SK-N-DZ (cell line): ENCODE measurements around a stretch of chr16.

DNA sequence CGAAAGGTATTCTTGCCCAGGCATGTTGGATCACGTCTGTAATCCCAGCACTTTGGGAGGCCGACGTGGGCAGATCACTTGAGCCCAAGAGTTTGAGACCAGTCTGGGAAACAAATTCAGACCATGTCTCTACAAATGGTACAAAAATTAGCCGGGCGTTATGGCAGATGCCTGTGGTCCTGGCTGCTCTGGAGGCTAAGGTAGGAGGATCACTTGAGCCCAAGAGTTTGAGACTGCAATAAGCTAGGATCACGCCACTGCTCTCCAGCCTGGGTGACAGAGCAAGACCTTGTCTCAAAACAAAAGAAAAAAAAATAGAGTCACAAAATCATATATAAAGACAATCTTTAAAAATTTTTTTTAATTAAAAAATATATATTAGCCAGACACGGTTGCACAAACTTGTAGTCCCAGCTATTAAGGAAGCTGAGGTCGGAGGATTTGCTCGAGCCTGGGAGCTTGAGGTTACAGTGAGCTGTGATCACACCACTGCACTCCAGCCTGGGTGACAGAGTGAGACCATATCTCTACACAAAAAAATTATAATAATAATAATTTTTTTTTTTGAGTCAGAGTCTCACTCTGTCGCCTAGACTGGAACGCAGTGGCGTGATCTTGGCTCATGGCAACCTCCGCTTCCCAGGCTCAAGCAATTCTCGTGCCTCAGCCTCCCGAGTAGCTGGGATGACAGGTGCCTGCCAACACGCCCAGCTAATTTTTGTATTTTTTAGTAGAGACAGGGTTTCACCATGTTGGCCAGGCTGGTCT, 23.9 kb downstream of the LITAF start:
RAMPAGE:
- cytosol, long total RNA, result no peak
- nucleus, long total RNA, result no peak

DNA sequence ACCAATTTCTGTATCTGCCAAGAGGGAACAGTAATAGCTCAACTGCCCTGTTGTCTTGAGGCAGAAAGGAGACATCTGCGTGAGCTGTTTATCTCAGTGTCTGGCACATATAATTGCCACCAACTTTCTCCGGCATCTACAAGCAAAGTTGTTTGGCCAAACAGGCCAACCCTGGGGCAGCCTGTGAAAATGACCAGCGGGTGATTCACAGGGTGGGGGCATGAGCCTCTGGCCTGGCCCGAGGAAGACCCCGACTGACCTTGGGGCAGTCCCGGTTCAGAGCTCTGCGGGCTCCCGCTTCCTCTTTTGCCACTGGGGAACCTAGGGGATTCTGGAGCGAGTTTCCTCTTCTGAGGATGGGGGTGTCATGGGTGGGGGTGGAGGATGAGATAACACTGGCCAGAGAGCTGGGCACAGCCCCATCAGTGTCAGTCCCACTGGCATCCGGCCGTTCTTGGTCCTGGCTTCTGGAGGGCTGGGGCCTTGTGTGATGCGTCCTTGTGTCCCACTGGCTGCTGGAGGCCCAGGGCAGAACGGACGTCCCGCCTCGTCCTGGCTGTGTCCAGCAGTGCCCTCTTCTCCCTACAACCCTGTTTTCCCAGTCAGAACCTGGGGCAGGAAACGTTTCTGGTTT, 1.4 kb downstream of the SNN start:
RAMPAGE:
- cytosol, long total RNA, result no peak
- nucleus, long total RNA, result no peak

RAMPAGE:
- cytosol, long total RNA, result no peak
- nucleus, long total RNA, result no peak
These were observed 2.7 kb downstream of the SNN start for GRCh38 chr16:11670801-11671424.

RAMPAGE:
- cytosol, long total RNA, result no peak
- nucleus, long total RNA, result no peak
These were observed 8.3 kb downstream of the SNN start for GRCh38 chr16:11676458-11677102.

GRCh38 chr16:11698028-11698591, 29.9 kb downstream of the SNN start:
RAMPAGE:
- cytosol, long total RNA, result no peak
- nucleus, long total RNA, result no peak

DNA sequence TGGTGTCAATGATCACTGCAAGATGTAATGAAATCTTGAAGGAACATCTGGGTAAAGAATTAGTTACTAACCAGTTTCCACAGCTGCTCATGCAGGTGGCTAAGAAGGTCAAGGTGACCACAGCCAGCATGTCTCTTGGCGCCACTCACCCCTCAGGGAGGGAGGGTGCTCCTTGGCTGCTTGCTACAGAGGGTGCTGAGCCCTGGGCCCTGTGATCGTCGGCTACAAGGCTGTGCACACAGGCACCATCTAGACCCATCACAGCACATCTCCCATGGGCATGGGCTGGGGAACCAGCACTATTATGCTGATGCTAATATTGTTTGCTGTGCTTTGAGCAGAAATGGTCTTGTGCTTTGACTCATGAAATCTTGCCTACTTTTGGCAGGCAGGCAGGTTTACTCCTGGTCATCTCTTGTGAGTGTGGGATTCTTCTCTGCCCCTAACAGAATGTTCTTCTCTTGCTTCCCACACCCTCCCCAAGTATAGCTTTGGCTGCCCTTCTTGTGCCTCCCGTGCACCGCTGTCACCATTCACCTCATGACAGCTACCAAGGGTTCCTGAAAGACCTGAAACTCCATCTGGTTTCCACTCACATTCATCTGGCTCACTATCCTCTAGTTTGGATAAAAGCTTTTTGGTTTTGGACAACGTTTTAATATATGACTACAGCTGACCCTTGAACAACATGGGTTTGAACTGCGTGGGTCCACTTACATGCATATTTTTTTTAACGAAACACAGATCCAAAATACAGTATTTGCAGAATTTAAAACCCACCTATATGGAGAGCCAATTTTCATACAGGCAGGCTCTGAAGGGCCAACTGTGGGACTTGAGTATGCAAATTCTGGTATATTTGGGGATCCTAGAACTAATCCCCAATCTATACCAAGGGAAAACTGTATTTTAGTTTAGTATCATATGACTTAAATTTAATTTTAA, 36.2 kb downstream of the TXNDC11 start:
RAMPAGE:
- cytosol, long total RNA, result no peak
- nucleus, long total RNA, result no peak

RAMPAGE:
- cytosol, long total RNA, result no peak
- nucleus, long total RNA, result no peak
These were observed 12.3 kb downstream of the TXNDC11 start for GRCh38 chr16:11730170-11730901.

RAMPAGE:
- cytosol, long total RNA, result no peak
- nucleus, long total RNA, result no peak
These were observed 10.2 kb upstream of the TXNDC11 start for GRCh38 chr16:11752740-11753379.

DNA sequence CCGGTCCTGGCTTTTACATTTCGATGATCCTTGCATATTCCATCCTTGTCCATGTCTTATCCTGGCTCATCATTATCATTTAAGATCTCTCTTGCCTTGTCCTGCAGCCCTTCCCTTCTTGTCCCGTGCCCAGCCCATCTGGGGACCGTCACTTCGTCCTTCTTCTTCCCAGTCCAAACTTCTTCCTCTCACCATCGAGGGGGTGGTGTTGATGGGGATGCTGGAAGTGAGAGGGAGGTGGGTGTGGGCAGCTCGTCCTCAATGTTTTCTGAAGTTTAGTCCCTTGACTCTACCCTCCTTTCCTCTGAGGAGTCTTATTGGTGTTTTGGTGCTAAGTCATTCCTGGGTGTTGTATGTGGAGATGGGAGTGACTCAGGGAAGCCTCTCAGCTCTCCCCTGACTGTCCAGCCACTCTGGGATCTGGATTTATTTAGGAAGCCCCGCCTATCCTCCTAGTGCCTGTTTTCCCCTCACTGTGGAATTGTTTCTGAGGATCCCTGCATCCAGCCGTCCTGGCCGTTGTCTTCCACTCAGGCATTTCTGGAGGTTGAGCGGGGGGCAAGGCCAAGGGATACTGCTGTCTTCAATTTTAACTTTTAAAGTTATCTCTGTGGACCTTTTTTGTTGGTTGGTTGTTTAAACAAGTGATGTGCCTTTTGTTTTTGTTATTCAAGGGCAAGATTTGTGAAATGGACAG, 1.1 kb downstream of the SNX29 start:
RAMPAGE:
- cytosol, long total RNA, result no peak
- nucleus, long total RNA, result no peak

DNA sequence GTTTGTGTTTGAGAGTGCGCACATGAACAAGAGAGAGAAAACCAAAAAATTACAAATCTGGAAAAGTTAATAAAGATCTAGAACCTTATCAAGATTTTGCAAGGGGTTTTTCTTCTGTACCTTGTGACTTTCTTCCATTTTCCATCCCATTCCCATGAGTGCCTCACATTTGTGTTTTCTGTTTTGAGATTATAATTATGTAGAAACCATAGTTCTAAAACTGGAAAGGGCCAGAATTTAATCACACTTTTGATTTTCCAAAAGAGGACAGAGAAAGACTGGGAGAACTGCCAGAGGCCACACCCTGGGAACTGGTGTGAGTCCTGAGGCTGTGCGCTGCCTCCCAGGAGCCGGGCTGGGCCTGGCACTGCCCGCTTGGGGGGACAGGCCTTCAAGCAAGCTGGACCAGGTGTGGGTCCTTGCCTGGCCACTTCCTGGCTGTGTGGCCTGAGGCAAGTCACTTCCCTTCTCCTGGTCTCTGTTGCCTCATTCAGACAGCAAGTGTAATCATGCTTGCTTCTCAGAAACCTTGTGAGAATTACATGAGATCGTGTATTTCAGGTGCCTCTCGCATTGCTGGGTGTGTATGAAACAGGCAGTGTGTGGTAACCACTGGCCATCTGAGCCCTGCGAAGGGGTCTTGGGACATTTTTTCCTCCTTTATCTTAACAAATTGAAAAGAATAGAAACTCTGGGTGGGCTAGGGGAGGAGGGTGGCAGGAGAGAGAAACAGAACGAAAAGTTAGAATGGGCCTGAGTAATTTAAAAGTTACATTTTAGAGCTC, 143.0 kb downstream of the SNX29 start:
RAMPAGE:
- cytosol, long total RNA, result no peak
- nucleus, long total RNA, result no peak

DNA sequence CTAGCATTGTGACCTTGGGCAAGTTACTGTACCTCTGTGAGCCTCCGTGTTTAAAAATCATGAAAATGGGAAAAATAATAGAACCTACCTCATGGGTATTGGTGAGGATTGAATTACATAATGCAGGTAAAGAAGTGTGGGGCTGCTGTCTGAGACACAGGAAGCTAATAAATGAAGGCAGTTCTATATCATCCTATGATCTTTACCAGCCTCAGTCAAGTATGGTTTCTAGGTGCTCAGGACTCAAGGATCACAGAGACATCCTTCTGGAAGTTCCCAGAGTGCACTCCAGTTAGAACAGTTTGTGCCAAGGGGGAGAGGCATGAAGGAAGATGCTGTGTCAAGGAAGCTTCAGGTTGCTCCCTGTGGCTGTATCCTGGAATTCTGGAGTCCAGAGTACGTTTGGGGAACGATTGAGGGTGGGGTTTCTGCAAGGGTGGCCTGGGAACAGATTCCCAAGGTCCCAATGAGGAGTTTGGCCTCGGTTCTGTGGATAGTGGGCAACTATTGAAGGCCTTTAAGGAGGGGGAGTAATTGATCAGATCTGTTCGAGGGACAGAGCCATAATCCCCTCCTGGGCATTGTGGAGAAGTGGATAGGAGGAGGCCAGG, 173.2 kb downstream of the SNX29 start:
RAMPAGE:
- cytosol, long total RNA, result no peak
- nucleus, long total RNA, result no peak

DNA sequence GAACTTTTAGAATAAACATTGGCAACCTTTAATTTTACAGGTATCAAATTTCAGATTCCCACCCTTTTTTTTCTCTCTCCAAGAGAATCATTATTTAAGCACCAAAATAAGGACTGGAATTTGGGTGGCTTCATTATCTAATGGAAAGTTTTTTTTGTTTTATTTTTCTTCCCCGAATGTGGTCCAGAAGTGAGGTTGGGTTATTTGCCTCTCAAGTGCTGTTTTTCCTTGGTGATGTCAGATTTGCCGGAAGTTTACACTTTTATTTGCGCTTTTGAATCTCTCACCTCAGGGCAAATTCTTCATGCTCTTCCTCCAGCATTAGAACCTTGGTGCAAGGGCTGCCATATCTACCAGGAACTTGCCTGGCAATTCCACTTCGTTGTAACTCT, 225.6 kb downstream of the SNX29 start:
RAMPAGE:
- cytosol, long total RNA, result no peak
- nucleus, long total RNA, result no peak

RAMPAGE:
- cytosol, long total RNA, result no peak
- nucleus, long total RNA, result no peak
These were observed 284.1 kb downstream of the SNX29 start for GRCh38 chr16:12260596-12261115.

DNA sequence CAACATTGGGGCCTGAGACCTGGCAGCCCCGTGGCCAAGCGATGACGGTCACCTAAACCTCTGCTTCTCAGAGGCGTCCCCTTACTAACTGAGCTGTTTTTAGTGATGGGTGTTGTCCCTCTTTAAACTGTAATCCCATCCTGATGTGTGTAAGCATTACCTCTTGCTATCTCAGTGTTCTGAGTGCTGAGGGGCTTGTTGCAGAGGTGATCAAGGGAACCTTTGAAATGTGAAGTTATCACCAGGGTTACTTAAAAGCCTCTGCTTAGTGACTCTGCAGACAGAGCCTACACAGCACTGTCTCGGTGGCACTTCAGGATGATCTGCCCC, 370.4 kb downstream of the SNX29 start:
RAMPAGE:
- cytosol, long total RNA, result no peak
- nucleus, long total RNA, result no peak

DNA sequence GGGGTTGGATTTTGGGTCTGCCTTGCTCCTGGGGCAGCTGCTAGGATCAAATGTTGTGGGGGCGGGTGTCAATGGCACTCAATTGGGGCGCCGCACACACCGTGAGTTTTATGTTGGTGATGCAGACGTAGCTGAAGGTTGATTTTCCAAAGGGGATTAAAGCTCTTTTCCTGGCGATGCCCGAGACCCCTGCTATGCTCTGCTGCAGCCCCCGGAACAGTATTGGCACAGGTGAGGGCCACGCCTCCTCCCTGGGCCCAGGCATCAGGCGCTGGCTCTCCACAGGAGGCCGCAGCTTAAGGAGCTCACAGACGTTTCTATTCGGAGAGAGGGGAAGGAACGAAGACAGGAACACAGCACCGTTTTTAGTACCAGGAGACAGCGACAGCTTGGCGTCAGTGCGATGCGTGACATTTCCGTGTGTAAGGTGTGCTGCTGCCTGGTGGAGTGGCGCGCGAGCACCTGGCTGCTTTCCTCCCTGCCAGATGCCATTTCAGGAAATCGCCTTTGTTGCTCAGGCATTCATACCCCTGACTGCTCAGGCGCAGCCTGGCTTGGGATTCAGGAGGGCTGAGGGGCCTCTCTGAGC, 367.6 kb downstream of the CPPED1 start:
RAMPAGE:
- cytosol, long total RNA, result no peak
- nucleus, long total RNA, result no peak

DNA sequence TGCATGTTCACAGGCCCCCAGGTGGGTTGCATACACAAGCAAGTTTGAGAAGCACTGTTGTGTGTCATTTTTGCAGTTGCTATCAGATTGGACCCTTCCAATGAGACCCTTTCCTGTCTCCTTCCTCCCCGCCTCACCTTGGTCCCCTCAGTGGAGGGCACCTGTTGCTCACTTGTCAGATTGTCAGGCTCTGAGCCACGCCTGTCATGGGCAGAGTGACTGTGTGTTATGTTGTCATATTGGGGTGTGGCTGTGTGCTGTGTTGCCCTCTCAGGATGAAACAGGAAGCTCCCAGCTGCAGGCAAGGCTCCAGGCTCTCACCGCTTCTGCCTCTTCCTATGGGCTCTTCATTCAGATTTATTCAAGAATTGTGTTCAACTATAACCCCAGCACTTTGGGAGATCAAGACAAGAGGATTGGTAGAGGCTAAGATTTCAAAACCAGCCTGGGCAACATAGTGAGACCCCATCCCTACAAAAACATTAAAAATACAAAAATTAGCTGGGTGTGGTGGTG, 302.9 kb downstream of the CPPED1 start:
RAMPAGE:
- cytosol, long total RNA, result no peak
- nucleus, long total RNA, result no peak

RAMPAGE:
- cytosol, long total RNA, result no peak
- nucleus, long total RNA, result no peak
These were observed 272.5 kb downstream of the CPPED1 start for GRCh38 chr16:12531073-12531631.

DNA sequence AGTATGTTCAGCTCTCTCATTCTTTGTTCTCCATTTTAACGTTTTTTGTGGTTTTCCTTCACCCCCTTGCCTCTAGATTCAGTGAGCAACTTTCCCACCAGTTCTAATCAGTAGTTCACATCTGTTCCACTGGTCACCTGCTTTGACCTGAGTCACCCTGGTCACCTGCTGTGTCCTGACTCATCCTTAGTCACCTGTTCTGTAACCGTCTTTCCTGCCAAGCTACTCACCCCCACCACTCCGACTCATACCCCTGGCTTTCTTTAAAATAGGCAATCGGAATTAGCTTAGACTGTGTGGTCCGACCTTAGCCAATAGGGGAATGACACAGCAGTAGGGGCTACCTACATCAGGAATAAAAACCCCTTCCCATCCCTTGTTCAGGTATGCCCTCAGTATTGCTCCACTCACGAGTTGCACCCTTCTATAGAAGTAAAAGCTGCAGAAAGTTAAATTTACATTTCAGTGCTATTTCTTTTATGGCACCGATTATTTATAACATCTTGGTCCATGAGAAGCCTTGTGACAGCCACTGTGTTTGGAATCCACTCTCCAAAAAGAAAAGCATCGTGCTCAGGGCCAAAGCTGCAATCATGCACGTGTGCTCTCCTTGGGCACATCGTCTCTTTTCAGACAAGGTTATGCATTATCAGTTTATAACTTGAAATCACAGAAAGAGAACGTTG, 189.9 kb downstream of the CPPED1 start:
RAMPAGE:
- cytosol, long total RNA, result no peak
- nucleus, long total RNA, result no peak

RAMPAGE:
- cytosol, long total RNA, result no peak
- nucleus, long total RNA, result no peak
These were observed 159.7 kb downstream of the CPPED1 start for GRCh38 chr16:12643819-12644555.

DNA sequence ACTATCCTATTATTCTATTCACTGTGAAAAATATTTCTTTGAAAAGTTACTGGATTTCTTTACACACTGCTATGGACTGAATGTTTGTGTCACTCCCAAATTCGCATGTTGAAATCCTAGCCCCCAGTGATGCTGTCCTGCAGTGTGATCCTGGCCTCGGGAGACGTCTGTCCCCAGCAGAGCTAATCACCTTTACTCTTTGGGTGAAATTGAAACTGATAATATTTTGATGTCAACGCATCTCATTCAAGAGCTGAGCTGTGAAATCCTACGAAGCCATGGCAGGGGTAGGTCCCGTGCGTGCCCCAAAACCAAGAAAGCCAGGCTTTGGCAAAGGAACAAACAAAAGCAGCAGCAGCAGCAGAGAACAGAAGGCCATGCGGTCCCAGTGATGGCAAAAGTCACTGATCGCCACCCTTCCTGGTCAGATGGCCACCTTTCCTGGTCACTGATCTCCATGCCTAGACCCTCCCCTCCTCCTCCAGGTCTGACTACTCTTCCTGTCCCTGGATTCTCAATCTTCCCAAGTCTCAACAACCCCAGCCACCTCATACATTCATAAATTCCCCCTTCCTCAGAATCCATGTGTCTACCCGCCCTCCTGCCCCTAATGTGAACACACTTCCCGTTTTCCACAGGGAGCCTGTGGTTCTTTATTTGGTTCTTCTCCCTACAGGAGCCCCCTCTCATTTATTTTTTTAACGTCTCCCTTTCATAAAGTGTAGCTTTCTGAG, 50.4 kb downstream of the CPPED1 start:
RAMPAGE:
- cytosol, long total RNA, result no peak
- nucleus, long total RNA, result no peak